ENCODE data around the gene SLC25A43.

DNA sequence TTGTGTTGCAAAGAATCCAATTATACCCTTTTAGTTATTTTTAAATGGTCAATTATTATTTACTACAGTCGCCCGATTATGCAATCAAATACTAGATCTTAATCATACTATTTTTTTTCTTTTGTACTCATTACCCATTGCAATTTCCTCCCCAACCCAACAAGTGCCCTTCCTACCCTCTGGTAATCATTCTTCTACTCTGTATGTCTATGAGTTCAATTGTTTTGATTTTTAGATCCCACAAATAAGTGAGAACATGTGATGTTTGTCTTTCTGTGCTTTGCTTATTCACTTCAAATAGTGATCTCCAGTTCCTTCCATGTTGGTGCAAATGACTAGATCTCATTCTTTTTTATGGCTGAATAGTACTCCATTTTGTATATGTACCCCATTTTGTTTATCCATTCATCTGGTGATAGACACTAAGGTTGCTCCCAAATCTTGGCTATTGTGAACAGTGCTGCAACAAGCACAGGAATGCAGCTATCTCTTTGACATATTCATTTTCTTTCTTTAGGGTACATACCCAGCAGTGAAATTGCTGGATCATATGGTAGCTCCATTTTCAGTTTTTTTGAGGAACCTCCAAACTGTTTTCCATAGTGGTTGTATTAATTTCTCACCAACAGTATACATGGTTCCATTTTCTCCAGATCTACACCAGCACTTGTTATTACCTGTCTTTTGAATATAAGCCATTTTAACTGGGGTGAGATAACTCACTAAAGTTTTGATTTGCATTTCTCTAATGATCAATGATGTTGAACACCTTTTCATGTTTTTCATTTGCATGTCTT lies 241.3 kb upstream of the AGTR2 start:
- PRO-cap, result no peak

GRCh38 chrX:115967097-115968064 lies 203.2 kb upstream of the AGTR2 start:
- PRO-cap, result no peak

DNA sequence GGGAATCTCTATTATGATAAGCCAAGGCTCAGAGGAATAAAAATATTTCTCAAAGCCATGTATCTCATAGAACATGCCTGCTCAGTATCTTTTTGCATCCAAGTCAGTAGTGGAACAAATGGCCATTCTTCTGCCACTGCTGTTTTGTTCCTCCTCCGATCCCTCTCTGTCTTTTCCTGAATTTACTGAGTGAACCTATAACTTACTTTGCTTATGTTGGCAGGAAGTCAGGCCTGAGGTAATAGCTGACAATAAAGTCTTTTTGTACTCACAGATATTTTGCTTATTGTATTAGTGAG lies 68.0 kb downstream of the AGTR2 start:
- PRO-cap, result no peak

GRCh38 chrX:116239914-116240430 lies 69.4 kb downstream of the AGTR2 start:
- PRO-cap, result no peak

- PRO-cap, result bidirectional peak, plus-strand start at chrX:118346793, minus-strand start at chrX:118346700
Observed at GRCh38 chrX:118346641-118347092, 761 bp downstream of the WDR44 start.

GRCh38 chrX:118724877-118725297 lies 2.5 kb upstream of the IL13RA1 start:
- PRO-cap, result no peak

DNA sequence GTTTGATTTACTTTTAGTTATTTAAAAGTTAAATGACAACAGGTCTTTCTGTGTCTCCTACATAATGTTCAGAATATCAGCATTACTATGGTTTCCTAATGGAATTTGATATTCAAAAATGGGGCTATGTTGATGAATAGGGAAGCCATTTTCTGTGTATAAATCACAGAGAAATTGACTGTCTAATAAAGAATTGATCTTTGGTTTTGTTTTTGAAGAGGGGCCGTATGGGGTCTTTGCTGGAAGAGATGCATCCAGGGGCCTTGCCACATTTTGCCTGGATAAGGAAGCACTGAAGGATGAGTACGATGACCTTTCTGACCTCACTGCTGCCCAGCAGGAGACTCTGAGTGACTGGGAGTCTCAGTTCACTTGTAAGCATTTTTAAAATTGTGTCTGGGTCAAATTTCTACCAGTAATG lies 4.0 kb downstream of the PGRMC1 start:
- PRO-cap, result no peak

GRCh38 chrX:119399016-119400069 lies at the start of gene SLC25A43:
SLC25A43 (plus strand) TSS chrX:119399336.
- PRO-cap, result bidirectional peak, plus-strand start at chrX:119399352, minus-strand start at chrX:119399256

- PRO-cap, result no peak
Observed at GRCh38 chrX:119477724-119478350, 9.6 kb downstream of the SLC25A5 start.

GRCh38 chrX:119583062-119584426 lies 9.2 kb downstream of the UBE2A start:
- PRO-cap, result no peak

GRCh38 chrX:119677522-119678043 lies 15.4 kb downstream of the SEPTIN6 start:
- PRO-cap, result no peak

- PRO-cap, result no peak
Observed at GRCh38 chrX:119753616-119754205, 4.7 kb upstream of the SOWAHD start.

- PRO-cap, result bidirectional peak, plus-strand start at chrX:119756431, minus-strand start at chrX:119756407
Observed at GRCh38 chrX:119756230-119756573, 2.2 kb upstream of the SOWAHD start.

GRCh38 chrX:119885785-119886053 lies 10.0 kb upstream of the AKAP14 start:
- PRO-cap, result no peak

GRCh38 chrX:120302275-120302951 lies 8.8 kb downstream of the TMEM255A start:
- PRO-cap, result bidirectional peak, plus-strand start at chrX:120302708, minus-strand start at chrX:120302590

DNA sequence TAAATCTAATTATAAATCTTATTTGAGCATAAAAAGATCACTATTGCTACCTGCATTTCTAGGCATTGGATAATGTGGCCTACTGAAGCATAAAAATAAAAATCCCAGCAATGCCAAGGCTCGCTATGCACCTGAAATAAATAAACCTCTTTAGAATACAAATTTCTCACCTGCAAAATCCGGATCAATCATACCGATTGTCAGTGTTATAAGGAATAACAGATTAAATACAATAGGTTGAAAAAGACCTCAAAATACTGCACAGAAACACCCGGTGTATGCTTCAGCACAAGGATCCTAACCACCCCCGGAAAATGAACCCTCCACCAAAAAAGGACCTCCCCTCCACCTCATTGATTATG lies 1.2 kb downstream of the CUL4B start:
- PRO-cap, result bidirectional peak, plus-strand start outside the sequence, minus-strand start at position 316 of the sequence

GRCh38 chrX:123184704-123185079 lies 614 bp downstream of the GRIA3 start:
- PRO-cap, result no peak

- PRO-cap, result no peak
Observed at GRCh38 chrX:123185080-123185527, 1.0 kb downstream of the GRIA3 start.

- PRO-cap, result no peak
Observed at GRCh38 chrX:123788071-123788421, 55.2 kb upstream of the THOC2 start.

DNA sequence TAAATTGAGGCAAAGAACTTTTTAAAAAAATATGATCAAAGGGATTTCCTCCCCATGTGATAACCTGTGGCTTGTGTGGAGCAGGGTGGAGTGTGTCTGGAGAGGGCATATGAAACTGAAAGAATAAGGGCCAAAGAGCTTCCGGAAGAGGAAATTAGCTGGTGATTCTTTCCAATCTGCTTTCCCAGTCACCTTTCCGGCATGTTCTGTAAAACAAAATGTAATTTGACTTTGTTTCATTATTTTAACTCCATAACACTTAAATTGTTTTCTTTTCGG lies 633 bp downstream of the XIAP start:
- PRO-cap, result no peak